ENCODE results near the genes PAPOLG and PUS10.

GRCh38 chr2:55885546-55886059, 38.0 kb downstream of the EFEMP1 start:
- PRO-cap: no peak

- PRO-cap: no peak
Observed at GRCh38 chr2:56009096-56009521, 85.5 kb upstream of the EFEMP1 start.

GRCh38 chr2:56133799-56134014, 50.1 kb upstream of the CCDC85A start:
- PRO-cap: no peak

DNA sequence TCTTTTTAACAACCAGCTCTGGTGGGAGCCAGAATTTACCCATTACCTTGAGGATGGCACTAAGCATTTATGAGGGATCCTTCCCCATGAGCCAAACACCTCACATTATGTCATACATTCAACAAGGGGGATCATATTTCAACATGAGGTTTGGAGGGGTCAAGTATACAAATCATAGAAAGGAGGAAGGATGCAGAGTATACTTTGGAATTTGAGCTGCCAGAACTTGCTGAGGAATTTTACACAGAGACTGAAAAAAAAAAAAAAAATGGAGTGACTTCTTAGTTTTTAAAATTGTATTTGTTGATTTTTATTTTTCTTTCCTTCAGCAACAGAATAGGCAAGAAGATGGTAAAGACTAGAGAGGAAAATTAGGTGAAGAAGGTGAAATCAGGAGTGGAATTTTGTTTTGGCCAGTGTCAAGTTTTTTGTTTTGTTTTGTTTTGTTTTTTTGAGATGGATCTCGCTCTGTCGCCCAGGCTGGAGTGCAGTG, 891.5 kb downstream of the CCDC85A start:
- PRO-cap: no peak

GRCh38 chr2:58428095-58428982, 187.2 kb upstream of the FANCL start:
- PRO-cap: no peak

DNA sequence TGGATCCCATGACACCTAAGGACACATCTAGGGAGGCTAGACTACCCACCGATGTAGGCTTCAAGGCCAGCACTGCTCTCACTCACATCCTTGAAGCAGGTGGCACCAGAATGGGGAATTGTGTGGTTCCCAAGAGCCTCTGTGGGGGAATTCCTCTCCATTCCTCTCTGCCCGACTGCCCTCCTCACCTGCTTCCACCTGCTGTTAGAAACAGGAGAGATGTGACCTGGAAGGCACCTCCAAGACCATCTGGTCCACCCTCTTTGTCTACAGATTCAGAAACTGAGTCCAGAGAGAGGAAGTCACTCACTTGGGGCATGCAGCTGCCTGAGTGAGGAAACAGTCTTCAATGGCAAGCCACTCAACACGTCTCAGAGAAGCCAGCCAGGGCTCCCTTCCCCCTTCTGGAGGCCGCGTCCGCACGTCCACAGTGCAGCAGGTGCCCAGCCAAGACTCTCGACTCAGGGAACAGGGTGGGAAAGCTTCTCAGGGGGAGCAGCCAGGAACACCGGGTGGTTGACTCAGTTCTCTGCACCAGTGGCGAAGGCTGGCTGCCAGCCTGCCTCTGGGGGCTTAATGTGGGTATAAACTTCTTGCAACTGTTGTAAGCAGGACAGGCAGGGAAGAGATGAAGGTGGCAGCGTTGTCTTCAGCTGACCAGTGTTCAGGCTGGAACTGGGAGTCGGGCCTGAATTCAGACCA, 201.7 kb downstream of the BCL11A start:
- PRO-cap: no peak

DNA sequence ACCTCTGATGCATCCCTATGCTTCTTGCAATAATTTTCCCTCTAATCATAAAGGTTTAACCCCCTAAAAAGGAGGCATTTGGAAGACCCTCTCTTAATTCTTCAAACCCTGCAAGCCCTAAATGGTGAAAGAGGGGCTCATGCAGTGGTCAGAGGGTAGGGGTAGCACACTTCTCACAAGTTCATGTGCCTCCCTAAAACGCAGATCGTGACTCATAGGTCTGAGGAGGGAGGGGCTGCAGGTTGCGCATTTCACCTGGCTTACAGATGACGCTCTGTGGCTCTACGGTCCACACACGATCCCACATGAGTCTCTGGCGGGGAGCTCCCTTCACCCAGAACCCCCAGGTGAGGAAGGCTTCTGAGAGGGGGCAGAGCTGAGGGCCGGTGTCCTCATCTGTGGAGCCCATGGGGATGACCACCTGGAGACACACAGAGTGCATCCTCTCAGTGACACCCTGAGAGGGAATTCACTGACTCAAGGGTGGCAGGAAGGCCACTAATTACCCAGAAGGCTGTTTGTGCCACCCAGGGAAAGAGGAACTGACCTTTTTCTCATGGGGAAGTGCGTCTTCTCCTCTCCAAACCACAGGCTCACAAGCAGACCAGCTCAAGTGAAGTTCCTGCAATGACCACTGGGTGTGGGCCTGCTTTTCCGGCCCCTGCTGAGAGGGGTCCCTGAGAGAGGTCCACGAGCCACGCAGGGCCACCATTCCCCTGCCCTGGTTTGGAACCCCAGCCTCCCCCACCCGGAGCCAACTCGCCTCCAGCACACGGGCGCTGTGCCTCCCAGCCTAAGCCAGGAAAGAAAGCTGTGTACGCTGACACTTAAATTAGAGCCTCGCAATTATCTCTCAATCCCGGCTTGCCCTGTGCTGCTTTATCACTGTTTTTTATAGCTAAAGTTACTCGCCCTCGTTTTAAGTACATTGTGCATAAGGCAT, 114.2 kb downstream of the BCL11A start:
- PRO-cap: no peak

DNA sequence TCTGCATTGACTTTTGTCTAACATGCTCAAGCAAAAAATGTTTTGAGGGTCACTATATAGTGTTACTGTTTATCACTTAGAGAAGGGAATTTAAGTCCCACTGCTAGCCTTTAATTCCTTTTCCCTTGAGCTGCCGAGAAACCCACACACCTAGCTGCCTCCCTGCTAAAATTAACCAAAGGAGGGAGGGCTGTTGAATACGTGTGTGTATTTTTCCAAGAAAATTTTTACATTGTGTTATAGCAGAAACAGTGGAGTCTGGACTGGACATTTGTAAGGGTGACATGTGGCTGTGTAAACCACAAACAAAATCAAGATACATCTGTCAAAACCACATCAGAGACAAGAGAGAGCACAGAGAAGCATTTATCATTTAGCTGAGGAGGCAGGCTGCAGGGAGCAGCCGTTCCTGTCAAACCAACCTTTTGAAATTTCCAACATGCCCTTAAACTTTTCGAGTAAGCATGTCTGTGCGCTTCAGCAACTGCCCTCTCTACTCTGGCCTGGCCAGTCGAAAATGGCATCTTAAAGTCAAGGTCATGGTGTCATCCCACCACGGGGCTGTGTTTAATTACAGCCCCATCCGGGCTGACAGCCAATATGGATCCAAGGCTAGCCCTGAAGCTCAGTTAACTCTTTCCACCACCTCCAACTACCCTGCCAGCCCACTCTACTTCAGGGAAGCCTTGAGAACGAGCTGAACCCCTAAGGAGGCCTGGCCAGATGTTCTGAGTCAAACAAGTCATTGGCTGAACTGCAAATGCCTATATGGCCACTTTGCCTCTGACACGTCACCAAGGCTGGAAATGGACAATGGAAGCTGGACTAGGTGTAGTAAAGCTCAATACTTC, 8.4 kb downstream of the BCL11A start:
- PRO-cap: no peak

GRCh38 chr2:60551166-60551626, 2.3 kb downstream of the BCL11A start:
- PRO-cap: no peak

- PRO-cap: no peak
Observed at GRCh38 chr2:60552248-60553006, 1.0 kb downstream of the BCL11A start.

GRCh38 chr2:60554259-60554620, 786 bp upstream of the BCL11A start:
- PRO-cap: no peak

DNA sequence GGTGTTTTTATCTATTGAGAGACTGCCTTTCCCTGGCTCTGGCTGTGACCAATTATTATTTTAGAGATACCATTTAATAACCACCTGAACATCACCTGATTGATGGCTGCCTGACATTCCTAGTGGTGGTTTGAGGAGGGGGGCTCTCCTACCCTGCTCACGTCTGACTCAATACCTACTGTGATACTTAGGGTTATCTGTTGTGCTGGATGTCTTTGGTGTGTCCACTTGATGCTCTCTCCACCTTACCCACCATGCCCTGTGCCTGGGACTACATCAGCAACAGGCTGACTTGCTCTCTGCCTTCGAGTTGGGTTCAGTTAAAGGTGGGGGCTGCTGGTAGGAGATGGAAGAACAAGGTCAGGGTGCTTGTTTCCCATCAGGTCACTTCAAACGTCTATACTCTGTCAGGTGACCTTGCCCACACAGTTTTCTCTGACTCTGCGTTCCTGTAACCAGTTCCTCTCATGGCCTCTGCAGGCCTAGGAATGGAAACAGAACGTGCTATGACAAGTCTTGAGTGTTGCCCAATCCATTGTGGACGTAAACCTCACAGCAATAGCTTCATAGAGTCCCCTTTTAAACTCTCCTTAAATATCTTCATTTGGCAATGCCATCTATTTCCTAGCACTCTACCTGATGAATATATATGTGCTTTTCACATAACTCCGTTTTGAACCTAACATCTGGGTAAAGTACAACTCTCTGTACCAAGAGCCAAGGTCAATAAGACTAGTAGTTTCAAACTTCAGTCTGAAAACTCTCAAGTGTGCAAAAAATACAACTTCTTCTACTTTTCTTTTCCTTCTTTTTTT, 38.4 kb upstream of the PAPOLG start:
- PRO-cap: no peak

- PRO-cap: no peak
Observed at GRCh38 chr2:60735476-60736094, 20.5 kb upstream of the PAPOLG start.

DNA sequence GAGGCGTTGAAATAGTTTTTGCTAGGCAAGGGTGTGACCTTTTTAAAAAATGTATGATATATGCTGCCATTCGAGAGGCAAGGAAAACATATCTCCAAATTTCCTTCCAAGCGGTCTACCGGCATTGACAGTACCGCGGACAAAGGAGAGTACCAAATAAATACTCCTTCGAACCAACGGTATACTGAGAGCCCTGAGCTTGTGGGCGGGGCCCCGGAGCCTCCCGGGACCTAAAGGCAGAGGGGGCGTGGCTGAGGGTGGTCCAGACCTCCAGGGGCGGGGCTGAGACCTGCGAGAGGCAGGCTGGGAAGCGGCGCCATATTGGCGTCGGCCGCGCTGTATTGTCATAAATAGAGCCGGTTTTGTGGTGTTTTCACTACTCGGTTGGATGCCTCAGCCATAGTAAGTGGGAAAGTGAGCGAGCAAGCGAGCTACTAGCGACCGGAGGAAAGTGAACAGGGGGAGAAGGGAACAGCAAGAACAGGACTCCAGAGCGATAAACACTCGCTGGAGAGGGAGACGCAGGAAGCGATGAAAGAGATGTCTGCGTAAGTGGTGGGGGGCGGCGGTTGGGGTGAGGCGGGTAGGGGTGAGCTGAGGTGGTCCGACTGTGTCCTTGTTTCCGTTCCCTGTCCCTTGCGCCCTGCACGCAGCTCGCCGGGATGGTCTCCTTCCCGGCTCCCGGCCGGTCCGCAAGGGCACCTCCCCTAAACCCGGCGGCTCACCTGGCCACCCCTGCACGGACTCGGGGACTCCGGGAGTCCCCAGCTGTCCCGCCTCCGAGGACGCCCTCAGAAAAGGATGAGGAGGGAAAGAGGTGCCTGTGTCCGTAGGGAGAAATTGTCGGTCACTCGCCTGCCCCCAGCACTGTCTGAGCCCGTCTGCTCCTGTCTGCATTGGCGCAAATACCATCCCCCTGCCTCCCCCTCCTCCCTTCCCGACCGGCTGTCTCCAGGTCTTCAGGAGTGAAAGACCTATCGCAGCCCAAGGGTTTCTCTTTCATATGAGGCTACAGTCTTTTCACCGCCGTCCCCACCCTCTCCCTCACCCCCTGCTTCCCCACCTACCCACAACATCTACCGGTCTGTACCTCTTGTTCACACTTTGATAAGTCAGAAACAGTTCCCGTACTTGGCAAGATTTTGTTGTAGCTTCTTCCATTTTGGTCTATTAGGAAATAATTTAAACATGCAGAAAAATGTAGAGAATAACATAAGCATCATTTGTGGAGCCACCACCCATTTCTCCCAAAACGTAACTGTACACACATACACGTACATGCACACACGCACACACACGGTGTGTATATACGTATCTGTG, at the start of gene PAPOLG:
Gene PAPOLG (plus strand): TSS at position 321 of the 1,320 bp plus-strand sequence.
- PRO-cap: bidirectional peak, plus-strand start at position 294 of the sequence, minus-strand start at position 143 of the sequence

DNA sequence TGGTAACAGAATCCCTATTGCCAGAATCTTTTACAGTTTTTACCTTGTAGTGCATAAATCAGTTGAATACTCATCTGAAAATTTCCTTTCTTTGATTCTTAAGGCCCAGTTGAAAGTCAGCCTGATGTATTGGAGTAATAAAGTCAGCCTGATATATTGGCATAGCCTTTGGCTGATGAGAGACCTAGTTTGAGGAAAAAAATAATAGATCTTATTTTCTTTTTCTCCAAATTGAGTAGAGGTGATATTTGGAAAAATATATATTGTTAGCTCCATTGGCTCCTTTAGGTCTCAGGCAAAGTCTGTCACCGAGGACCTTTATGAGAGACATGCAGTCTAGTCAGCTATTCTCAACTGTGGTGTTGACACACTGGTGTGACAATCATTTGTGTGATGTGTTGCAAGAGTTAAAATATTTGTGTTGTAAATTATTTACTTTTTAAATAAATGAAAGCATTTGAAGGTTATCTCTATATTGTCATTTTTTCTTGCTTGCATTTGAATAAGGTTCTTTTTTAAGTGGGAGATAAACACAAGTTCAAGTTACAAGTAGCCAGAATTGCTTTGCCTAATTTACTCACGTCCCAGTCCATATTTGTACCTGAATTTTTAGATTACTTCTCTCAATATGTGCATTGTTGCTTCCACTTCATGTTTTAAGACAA, 4.2 kb downstream of the REL start:
- PRO-cap: no peak

DNA sequence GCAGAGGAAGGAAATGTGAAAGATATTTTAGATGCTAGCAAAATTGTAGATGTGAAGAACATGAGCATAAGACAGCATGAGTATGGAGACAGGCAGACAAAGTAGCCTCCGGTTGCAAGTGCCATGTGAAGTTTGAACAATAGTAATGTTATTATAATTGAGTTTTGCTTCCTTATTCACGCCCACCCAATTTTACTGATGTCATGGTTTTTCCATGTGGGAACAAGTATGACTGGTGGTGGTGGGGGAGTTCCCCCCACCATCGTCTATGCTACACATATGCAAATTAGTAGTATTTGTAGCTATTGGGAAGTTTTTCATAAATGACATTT, 18.1 kb downstream of the REL start:
- PRO-cap: no peak

DNA sequence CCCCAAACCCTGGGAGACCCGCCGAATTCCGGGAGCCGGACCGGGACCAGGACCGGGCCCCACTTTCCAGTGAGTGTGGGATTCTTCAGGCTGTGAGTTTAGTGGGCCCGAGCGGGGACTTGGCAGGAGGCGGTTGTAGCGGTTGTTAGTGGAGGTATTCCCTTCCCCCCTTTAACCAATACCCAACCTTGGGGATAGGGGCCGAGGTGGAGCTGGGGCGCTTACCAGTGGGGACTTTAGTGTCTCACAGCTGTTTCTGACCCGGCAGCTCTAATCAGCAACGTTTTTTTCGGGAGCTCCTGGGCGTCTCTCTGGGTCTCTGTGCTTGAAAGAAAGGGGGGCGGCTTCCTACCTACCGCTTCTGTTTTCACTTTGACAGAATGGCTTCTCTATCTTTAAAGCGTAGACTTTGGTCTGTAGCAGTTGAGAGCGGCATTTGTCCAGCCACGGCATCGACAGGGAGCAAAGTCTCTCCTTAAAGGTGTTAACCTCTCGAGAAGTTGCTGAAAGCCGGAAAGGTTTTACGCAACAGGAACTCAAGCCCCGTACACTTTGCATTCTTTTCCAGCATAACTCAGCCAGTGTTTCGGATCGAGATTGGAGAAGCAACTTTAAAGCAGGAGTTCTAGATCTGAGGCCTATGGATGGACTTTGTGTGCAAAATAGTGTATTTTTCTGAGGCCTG, at the start of gene PUS10:
Gene PUS10 (minus strand): TSS at position 473 of the 685 bp plus-strand sequence.
- PRO-cap: no peak

DNA sequence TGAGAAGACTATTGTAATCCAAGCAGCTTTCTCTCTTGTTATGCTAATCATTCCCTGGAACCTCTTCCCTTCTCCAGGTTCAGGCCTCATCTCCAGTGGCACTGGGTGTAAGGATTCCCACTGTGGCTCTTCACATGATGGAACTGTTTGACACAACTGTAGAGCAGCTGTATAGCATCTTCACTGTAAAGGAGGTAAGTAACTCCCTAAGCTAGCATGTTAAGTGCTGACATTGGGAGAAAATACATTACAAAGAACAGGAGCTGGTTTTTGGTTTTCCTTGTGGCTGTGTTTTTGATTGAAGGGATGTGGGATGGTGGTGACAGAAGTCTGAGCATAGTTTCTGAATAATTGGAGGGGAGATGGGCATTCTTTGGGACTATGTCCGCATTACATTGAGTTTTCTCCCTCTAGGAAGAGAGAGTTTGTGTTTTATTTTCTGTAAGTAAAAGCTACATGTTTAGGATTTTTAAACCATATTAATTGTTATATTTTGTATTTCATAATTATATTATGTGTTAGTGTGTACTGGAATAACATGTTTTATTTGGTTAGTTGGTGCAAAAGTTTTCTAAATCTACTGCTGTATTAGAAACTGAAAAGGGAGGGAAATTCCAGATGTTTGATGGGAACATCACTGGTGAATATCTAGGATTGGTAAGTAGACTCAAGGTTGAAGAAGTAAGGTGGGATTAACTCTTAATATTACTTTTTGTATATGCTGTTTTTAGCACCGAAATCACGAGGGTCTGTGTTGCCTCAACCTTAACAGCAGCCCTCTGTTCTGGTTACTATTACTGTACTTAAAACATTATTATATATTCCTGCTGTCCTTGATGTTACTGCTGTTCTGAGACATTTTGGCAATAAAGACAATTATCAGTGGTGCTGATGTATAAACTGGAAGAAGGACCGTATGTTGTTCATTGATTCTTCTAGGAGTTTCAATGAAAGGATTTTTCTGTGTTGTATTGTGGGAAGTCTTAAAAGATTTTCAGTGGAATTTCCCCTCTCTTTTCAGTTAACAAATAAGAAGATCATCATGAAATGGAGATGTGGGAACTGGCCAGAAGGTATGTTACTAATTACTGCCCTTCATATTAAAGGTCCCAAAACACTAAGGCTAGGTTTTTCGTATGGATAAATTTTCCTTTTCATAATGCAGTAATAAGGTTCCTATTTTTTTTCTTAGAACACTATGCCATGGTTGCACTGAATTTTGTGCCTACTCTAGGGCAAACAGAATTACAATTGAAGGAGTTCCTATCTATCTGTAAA, 23.9 kb downstream of the C2orf74 start:
- PRO-cap: no peak

DNA sequence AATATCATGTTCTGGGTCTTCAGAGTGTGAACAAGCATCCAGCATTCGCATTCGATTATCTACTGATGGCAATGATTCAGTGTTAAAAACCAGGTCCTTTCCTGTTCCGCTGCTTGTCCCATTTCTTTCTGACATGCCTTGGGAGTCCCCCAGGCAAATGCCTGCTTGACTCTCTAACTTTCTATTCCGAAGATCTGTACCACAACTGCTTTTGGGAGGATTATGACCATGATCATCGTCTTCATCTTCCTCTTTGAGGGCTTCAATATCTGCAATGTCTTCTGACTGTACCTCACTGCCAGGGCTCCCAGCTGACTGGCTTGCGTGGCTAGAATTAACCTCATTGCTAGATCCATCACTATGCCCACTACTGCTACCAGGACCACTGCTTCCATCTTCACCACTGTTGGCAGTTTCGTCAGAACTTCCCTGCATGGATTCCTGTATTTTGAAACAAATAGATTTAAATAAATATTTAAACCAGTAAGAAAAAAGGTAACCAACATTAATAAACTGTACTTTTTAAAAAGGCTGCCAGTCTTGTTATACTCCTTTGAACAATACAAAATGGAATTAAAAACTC, 122.8 kb downstream of the USP34 start:
- PRO-cap: no peak

GRCh38 chr2:61970878-61971110, 65.3 kb downstream of the COMMD1 start:
- PRO-cap: no peak